ENCODE results near the genes WNT3A, C1orf35, GJC2 and RNF187.

DNA sequence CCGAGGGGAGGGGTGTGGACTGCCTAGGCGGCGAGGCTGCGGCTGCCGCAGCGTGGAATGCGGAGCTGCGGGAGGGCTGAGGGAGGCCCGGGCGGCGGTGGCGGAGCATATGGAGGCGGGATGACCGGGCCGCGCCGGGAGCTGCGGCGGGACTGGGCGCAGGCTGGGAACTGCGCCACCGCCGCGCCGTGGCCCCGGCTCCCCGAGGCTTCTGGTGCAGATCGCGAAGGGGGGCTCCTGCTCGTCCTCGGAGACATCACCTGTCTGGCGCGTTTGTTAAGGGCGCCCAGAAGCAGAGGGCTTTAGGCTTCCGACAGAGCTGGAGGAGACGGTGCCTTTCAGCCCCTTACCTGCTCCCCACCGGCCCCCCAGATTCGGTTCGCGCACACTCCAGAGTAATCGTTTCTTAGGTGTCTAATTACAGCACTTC lies 391 bp upstream of the CDC42BPA start:
- RRBS, result under 1% methylated on average over 10 of the region's 41 CpGs

DNA sequence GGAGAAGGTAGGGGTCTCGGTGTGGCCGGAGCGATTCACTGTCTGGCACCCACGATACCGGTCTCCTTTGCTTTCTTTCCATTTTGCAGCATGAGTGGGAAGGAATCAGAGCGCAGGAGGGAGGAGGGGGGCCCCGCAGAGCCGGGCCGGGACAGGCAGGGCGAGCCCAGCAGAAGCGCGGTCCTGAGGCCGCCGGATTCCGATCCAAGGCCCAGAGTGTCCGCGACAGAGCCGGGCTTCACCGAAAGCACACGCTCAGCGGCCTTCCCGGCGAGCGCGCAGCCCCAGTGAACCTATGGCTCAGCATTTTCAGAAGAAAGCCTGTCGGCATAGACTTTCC lies 28.0 kb upstream of the PRSS38 start:
- RRBS, result 2% methylated on average over 10 of the region's 26 CpGs

- RRBS, result 2% methylated on average over 19 of the region's 69 CpGs
These were observed 1.3 kb downstream of the WNT9A start for GRCh38 chr1:227946121-227947211.

DNA sequence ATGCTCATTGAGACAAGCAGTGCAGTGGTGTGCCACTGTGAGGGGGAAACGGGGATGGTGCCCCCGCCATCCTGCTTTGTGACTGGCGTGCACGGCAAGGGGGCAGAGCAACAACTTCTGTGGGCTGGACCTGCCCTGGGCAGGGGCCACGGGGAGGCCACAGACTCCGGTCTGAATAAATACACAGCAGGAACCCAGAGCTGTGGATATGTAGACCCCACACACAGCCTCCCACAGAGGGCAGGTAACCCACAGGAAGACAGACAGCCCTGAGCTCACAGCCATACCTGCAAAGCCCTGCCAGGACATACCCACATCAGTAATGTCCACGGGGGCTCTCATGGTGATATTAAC lies 5.1 kb upstream of the WNT3A start:
- RRBS, result no CpG with 5 or more reads among the region's 7 CpGs

DNA sequence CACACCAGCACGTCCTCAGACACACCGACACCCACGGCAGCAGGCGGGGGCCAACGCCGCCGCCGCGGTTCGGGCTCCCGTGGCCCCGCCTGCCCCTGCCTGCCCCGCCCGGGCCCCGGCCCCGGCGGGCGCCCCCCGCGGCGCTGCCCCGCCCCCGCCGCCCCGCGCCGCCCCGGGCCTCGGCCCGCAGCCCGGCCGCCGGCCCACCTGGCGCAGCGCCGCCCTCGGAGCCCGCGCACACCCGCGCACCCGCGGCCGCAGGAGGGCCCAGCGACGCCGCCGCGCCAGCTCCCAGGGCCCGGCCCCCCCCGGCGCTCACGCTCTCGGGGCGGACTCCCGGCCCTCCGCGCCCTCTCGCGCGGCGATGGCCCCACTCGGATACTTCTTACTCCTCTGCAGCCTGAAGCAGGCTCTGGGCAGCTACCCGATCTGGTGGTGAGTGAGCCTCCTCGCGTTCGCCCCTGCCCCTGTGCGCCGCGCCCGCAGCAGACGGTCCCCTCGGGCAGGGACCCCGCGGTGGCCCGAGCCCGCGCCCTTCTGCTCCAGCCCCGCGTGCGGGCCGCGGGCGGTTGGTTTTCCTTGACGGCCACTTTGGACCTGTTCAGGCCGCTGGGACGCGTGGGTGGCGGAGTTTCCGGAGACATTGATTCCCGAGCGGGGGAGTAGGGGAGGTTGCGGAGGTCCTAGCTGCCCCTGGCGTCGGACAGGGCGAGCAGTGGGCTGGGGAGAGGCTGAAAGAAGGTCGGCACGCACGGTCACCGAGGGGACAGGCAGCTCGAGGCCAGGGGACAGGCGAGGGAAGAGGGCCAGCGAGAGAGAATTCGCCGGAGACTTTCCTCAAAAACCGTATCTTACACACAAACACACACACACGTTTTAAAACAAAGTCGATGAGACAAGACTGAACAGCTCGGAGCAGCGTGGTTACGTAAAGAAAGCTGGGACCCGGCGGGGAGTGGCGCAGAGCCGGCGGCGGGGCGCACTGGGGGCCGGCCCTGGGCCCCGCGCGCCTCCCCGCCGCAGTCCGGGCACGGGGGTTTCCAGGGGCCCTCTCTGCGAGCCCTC lies at the start of gene WNT3A:
TSS of gene WNT3A (plus strand) at position 234 of the 1,065 bp plus-strand sequence.
- RRBS, result 2% methylated on average over 26 of the region's 127 CpGs

GRCh38 chr1:228059742-228061000 lies 22.3 kb upstream of the ARF1 start:
- RRBS, result 2% methylated on average over 4 of the region's 53 CpGs

DNA sequence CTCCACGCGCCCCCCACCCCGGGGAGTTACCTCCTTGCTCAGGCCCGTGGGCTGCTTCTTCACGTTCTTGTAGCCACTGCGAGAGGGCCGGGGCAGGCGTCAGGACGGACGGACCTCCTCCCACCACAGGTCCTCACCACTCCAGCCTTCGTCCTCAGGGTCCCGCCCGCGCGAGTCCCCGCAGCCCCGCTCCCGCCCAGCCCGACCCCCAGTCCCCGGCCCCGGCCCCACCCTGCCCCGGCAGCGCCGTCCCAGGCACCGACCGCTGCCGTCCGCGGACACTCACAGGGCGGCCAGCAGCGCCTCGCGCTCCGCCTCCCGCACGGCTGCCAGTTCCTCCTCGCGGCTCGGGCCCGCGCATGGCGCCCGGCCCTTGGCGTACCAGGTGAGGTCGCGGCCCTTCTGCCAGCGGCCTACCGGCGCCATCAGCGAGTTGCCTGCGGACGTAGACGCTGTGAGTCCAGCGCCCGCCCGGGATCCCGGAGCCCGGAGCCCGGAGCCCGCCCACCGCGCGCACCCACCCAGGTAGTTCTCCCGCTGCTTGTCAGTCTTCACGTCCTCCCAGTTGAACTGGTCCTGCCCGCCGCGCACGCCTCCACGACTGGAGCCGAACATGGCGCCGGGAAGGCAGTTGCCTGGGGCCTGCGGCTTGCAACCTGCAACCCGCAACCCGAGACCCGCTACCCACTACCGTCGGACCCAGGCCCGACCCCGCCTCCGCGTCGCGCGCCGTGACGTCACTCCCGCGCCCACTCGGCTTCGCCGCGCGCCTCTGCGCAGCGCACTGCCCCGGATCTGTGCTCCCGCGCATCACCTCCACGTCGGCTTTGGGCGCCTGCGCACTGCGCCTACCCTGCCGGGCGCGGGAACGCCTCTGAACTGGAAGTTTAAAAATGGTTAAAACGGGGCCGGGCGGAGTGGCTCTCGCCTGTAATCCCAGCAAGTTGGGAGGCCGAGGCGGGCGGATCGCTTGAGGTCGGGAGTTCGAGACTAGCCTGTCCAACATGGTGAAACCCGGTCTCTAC lies at the start of gene C1orf35:
TSS of gene C1orf35 (minus strand) at position 713 of the 1,025 bp plus-strand sequence.
- RRBS, result 1% methylated on average over 32 of the region's 120 CpGs

DNA sequence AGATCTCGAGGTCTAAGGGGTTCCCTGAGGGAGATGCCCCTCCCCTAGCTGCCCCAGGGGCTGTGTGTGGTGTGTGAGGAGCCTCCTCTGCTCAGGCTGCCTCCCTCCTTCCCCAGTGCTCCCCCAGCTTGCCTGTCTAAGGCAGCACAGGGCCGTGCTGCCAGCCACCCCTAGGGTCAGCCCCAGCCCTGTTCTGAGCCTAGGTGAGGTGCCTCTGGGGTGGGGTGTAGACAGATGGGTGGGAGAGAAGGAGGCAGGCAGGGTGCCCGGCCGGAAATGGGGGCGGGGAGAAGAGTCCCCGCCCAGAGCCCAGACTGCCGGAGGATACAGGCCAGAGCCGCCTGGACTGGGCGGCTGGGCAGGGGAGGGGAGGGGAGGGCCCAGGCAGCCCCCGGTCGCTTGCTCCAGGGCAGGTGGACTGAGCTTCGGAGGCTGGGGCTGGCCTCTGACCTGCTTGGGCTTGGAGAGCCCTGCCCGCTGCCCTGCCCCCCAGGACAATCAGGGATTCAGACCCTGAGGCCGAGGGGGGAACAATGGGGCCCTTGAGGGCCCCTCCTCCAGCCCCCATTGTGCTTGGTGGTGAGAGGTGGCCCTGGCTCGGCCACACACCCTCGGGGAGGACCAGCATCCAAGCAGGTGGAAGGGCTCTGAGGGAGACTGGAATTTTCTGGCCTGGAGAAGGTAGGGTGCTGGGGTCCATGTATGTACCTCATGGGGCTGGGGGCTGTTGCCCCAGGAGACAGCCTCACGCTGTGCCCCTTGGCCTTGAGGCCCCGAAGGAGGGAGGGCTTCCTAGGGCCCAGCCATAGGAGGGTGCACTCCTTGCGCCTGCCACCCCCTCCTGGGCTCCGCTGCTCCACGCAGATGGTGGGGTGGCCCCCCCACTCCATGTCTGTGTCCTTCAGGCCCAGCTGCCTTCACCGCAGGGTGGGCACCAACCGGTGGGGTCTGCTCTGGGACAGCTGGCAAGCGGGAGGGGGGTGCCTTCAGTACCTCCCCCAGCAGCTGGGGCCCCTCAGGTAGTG lies at the start of gene GJC2:
TSS of gene GJC2 (plus strand) at position 604 of the 1,025 bp plus-strand sequence.
- RRBS, result 9% methylated on average over 7 of the region's 24 CpGs

DNA sequence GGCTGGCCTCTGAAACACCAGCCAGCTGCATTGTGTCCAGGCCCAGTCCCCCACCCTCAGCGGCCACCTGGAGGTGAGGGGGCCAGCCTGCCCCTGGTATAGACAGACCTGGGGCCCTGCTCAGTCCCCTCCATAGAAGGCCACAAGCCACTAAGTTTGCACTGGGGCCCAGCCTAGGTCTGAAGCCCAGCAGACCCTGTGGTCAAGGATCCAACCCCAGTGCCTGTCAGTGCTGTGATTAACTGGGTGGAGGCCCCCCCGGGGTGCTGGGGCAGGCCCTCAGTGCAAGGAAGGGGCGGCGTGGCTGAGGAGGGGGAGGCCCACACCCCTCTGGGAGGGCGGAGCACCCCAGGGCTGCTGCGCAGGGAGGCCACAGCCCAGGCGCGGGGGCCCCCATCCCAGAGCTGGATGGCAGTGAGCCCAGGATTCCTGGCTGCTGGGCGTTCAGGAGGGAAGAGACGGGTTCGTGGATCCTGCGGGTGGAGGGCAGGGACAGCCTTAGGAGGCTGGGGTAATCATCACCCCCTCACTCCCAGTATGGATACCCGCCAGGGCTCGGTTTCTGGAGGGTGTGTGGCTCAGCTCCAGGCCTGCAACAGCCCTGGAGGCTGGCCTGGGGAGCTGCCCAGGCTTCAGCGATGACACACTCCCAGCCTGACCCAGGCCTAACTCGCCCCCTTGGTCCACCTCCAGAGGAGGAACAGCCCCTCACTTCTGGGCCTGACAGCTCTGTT lies 793 bp downstream of the GJC2 start:
- RRBS, result no CpG with 5 or more reads among the region's 16 CpGs

- RRBS, result no CpG with 5 or more reads among the region's 15 CpGs
These were observed 2.2 kb downstream of the OBSCN start for GRCh38 chr1:228209641-228210798.

DNA sequence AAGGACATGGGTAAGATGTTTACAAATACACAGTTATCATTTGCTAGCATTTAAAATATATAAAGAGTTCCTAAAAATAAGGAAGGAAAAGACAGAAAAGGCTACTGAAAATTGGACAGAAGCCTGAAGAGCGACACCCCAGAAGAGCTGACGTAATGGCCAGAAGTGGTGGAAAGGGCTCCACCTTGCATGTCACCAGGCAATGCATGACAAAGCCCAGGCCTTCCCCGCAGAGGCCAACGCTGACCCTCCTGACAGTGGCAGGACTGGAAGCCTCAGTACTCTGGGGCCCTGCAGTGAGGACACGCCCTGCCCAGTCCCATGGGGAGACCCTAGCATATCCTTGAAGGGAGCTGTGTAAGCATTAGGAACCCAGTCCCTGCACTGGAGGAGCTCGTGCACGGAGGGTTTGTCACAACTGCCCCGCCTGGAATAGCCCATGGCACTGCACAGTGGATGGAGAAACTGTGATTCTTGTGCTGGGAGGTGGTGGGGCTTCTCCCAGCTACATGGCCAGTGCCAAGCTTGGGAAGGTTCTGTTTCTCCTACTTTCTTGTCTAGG lies 60.1 kb downstream of the OBSCN start:
- RRBS, result no CpG with 5 or more reads among the region's 8 CpGs

GRCh38 chr1:228275715-228276465 lies 68.0 kb downstream of the OBSCN start:
- RRBS, result 4% methylated on average over 16 of the region's 62 CpGs

GRCh38 chr1:228287653-228288603 lies 80.1 kb downstream of the OBSCN start:
- RRBS, result no CpG with 5 or more reads among the region's 35 CpGs

GRCh38 chr1:228372102-228373255 lies 34.2 kb downstream of the TRIM11 start:
- RRBS, result no CpG with 5 or more reads among the region's 42 CpGs

DNA sequence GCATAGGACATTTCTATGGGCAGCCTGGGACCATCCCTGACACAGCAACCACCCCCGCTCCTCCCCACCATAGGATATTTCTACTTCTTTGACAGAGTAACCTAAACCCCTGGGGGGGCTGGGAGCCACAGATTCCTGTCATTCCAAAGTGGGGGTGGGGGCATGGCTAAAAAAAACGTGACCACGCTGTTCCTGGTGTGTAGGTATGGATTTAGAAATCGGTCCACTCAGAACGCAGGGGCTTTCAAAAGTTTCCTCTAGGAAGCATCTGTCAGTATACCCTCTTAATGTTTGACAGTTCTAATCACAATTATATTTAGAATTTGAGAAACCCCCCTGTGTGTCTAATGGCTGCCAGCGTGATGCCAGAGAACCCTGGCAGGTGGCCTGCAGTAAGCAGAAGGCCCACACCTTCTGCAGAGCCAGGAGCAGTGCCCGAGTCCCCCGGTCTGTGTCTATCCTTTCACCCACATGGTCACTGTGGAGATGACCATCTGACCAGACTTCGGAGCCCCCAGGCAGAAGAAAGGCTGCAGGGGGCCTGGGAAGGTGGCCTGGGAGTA lies 1.2 kb upstream of the TRIM11 start:
- RRBS, result no CpG with 5 or more reads among the region's 9 CpGs

DNA sequence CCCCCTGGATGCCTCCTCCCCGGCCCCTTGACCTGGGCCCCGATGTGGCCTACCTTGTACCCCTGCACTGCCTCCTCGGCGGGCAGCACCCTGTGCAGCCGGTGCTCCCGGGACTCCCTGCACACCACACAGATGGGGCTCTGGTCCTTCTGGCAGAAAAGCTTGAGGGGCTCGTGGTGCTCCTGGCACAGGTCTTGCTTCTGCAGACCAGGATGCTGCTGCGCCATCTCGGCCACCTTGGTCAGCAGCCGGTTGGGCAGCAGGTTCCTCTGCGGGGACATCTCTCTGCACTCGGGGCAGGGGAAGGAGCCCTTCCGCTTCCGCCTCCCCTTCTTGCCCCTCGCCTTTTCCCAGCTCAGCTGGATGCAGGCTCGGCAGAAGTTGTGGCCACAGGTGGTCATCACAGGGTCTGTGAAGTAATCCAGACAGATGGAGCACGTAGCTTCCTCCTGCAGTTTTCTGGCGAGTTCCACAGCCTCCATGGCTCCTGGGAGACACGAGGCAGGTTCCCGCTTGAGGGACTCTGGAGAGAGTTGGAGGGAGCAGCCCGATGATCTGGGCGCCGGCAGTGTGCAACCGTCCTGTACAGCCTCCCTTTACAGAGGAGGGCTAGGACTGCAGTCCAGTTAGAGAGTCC lies 2.0 kb downstream of the TRIM17 start:
- RRBS, result 100% methylated on average over 3 of the region's 24 CpGs

DNA sequence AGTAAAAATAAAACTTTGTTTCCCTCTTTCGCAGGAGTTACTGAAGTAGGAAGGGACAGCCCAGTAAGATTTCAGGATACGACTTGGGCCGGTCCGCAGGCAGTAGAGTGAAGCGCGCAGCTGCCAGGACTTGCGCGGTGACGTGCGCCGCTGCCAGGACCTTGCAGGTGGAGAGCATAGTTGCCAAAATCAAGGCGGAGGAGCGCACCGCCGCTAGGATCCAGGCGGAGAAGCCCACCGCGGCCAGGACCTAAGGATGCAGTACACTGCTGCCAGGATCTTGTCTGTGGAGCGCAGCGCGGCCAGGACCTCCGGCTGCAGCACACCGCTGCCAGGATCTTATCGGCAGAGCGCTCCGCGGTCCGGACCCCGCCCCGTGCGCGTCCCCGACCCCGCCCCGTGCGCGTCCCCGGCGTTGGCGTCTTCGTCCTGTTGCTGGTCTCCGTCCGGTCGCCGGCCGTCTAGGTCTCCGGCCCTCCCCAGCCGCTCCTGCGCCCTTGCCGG lies at the start of gene RNF187:
TSS of gene RNF187 (plus strand) at position 415 of the 504 bp plus-strand sequence.
- RRBS, result 1% methylated on average over 23 of the region's 50 CpGs

DNA sequence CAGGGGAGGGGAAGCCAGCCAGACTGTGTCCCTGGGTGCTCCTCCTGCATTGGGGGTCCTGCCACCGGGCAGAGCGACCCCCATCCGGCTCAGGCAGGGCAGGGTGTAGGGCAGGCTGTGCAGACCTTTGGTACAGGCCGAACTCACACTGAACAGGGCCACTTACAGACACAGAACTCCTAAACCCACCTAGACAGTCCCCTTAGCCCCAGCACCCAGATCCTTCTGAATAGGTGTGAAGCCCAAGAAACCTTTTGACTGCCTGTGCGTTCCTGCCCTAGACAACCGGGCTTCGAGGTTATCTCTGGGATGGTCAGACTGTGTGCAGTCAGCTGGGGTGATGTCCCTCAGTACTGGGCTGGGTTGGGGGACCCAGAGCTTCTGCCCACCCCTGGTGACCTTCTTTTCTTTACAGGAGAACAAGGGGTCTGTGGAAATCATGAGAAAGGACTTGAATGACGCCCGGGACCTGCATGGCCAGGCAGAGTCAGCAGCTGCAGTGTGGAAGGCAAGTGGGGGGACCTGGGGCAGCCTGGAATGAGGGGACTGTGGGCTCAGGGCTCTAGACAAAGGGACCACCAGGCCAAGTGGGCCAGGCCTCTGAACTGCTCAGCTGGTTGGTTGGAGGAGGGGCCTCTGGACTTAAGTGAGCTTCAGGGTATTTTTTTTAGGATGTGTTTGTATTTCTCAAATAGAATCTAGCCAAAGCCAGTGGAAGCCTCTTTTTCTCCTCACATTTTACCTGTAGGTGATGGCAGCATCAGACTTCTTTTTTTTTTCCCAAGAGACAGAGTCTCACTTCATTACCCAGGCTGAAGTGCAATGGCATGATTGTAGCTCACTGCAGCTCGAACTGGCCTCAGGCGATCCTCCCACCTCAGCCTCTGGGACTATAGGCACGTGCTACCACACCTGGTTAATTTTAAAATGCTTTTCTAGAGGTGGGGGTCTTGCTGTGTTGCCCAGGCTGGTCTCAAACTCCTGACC lies 1.7 kb downstream of the RNF187 start:
- RRBS, result no CpG with 5 or more reads among the region's 12 CpGs

- RRBS, result no CpG with 5 or more reads among the region's 23 CpGs
These were observed 203.1 kb downstream of the RHOU start for GRCh38 chr1:228937985-228939116.

DNA sequence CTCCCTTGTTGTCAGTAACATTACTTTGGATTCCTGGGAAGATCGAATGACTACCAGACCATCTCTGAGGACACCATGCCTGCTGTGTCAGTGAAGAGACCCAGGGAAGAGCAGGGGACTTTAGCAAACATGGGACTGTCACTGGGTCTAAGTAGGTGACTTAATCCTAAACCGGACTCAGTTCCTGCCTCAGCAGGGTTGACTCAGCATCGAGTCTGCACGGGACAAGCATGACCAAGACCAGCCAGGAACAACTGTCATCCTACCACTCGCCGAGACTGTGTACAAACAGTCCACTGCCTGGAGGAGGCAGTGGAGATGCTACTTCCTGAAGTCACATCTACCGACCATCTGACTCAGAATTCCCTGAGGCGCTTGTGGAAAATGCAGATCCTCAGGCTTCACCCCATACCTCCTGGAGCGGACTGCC lies 53.2 kb upstream of the RAB4A start:
- RRBS, result no CpG with 5 or more reads among the region's 9 CpGs

All from cardiac fibroblast (primary cell).